HT1080 (cell line): ENCODE data around the genes RIT1, RXFP4, UBQLN4 and SMG5.

DNA sequence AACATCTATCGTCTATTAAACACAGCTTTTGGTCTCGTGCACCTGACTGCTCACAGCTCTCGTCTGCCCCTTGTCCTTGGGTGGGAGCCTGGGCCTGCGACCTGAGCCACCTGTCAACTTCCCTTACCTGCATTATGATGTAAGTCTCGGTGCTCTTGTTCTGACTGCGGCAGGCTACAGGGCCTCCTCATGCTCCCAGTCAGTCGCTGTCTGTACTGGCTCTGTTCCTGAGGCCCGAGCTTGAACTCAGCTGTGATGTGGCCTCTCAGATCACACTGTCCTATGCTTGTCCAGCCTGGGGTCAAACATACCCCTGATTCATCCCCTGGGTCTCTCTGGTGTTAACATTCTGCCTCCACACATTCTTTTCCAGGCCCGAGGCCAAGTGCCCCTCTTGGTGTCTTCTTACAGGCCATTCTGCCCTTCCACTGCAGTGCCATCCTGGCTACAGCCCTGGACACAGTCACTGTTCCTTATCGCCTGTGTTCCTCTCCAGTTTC, 59.1 kb downstream of the DAP3 start:
RAMPAGE:
- cytosol, long total RNA, result no peak
- long total RNA, result no peak
- nucleus, long total RNA, result no peak

DNA sequence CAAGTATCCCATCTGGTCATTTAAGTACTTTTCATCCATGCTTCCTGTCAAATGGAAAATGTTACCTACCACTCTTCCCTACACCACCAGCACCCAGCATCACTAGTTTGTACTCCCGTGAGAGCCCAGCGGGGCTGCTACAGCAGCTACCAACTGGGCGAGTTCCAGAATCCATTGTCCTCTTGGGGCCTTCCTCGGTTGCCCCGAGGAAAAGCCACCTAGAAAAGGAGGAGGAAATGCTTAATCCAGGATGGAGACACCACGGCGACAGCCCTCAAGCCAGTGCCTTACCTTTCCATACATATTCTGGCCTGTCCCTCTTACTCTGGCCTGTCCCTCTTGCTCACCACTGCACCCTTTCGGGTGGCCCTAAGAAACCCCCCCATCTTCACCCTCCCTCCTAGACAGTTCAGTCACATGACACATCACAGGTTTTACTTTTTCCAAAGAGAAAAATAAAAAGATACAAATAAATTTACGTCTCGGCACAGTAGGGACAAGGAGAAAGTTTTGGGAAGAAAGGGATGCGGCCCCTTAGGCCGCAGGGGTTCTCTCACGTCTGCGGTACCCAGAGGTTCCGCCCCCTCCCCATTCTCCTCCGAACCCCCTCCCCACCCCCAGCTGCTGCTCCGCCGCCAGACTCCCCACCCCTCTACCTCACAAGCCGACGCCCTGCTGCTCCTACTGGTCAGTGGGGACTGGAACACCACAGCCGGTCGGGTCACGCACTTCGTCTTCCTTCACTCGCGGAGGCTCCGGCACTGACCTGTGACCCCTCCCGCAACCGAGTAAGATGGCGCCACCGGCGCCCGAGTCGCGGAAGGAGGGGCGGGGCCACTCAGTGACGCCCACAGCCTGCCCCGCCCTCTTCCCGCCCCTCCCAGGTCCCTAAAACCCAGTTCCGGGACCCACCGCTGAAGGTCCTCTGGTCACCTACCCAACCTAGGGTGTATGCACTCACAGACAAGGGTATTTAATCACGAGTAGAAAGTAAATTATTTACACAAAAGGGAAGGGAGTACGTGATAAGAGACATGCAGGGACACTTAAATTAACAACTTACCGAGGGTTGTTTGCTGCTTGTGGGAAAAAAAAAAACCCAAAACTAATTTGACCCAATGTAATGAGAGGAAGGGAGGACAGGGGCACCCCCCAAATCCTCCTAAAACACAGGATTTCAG, at the start of gene RIT1:
RIT1 (minus strand) TSS at position 763 of the 1,181 bp plus-strand sequence.
RAMPAGE:
- cytosol, long total RNA, result no peak
- long total RNA, result start-site peak on the minus strand centred at position 779 of the sequence, 33 bp wide, 69 reads
- nucleus, long total RNA, result no peak

RAMPAGE:
- cytosol, long total RNA, result no peak
- long total RNA, result no peak
- nucleus, long total RNA, result no peak
These were observed 455 bp downstream of the KHDC4 start for GRCh38 chr1:155933592-155934323.

DNA sequence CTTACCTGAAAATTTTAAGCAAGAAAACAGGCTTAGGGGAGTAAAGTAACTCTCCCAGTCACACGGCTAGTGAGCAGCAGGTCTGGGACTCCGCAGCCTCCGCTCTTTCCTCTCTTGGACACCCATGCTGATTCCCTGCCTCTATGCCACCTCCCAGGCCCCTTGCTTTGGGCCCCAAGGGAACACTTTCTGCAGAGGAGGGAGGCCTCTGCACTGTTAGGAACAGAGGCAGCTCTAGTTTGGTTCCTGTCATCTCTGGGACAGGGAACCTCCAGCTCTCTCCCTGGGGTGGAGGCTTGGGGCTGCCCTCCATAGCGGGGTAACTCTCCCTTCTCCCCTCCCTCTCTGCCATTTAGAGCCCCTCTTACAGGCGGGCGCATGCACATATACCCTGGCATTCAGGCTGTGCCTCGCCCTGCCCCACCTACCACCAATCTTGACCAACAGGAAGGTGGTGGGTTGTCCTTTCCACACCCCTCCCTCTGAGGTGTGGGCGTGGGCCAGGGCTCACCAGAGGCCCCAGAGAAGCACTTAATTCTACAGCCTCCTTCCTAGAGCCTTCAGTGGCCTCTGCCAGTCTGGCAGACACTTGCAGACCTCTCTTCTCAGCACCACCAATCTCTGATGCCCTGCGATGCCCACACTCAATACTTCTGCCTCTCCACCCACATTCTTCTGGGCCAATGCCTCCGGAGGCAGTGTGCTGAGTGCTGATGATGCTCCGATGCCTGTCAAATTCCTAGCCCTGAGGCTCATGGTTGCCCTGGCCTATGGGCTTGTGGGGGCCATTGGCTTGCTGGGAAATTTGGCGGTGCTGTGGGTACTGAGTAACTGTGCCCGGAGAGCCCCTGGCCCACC, at the start of gene RXFP4:
RXFP4 (plus strand) TSS at position 563 of the 858 bp plus-strand sequence.
RAMPAGE:
- cytosol, long total RNA, result no peak
- long total RNA, result no peak
- nucleus, long total RNA, result no peak

GRCh38 chr1:155968515-155968879, 9.8 kb downstream of the ARHGEF2 start:
RAMPAGE:
- cytosol, long total RNA, result no peak
- long total RNA, result no peak
- nucleus, long total RNA, result no peak

DNA sequence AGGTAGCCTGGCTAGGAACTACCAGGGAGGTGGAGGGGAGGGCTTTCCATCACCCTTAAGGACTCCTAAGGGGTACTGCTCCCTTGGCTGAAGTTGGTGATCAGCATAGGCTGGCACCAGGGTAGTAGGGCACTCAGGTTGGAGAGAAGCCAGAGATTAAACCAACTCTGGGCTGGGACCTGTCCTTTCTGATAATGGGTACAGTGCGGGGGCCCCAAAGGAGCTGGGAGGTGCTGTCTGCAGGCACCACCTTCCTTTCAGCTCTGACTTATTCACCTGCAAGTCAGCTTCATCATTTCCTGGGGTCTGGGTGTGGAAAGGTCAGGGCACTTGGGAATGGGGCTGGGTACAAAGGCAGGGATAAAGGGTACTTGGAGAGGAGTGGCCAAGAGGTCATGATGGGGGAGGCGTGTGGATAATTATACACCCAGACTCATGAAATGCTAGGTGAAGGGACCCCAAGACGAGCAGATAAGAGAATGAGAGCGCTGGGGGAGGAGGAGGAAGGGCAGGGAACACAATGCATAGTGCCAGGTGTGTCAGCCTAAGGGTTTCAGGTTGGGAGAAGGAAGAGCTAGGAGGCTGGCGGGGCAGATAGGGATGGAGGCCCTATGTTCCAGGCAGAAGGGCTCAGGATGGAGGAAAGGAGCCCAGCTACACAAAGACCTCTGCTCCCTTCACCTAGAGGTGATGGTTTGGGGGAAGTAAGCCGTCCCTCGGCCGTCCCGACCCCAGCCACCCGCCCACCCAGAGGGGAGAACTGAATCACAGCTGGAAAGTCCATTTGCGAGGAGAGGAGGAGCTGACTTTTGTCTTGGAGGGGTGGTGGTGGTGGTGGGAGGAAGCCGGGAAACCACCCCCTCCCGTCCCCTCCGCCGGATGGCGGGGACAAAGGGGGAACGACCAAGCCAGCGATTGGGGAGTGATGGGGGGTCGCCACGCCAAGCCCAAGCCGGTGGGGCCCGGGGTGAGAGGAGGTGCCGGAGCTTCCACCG, 1.0 kb downstream of the ARHGEF2 start:
RAMPAGE:
- cytosol, long total RNA, result no peak
- long total RNA, result no peak
- nucleus, long total RNA, result no peak

RAMPAGE:
- cytosol, long total RNA, result no peak
- long total RNA, result no peak
- nucleus, long total RNA, result no peak
These were observed 8.9 kb downstream of the SSR2 start for GRCh38 chr1:156011869-156012219.

RAMPAGE:
- cytosol, long total RNA, result no peak
- long total RNA, result no peak
- nucleus, long total RNA, result no peak
These were observed 838 bp downstream of the UBQLN4 start for GRCh38 chr1:156052758-156053161.

GRCh38 chr1:156053233-156054007, at the start of gene UBQLN4:
TSS of gene UBQLN4 (minus strand) at chr1:156053798.
RAMPAGE:
- cytosol, long total RNA, result no peak
- long total RNA, result no peak
- nucleus, long total RNA, result no peak

GRCh38 chr1:156096966-156097580, 14.8 kb upstream of the MEX3A start:
RAMPAGE:
- cytosol, long total RNA, result no peak
- long total RNA, result no peak
- nucleus, long total RNA, result no peak

DNA sequence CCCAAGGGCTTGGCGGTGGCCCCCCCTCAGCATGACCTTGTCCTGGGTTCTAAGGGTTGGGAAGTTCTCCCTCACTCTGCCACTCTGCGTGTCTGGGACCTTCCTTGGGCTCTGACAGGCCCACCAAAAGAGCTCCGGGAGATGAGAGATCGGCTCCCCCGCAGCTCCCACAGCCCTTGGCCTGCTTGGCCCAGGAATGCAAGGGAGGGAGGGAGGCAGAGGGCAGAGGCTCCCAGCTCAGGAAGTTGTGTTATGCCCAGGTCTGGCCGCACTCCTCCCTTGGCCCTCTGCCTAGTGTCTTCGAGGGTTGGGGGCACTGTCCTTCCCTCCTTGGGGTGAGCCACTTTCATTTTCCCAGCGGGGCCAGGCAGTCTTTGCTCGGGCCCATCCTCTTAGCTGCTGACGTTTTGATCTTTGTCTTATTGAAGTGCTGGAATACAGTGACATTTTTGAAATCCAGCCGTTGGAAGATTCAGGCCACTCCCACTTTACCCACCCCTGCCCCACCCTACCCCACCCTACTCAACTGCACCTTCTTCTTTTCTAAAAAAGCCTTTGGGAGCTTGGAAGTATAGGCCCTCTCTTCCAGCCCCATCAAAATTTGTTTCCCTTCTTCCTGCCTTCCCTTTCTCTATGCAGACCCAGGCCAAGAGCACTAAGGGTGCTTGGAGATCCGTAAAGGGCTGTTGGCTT, 1.5 kb downstream of the LMNA start:
RAMPAGE:
- cytosol, long total RNA, result no peak
- long total RNA, result no peak
- nucleus, long total RNA, result no peak

RAMPAGE:
- cytosol, long total RNA, result no peak
- long total RNA, result no peak
- nucleus, long total RNA, result no peak
These were observed 7.9 kb downstream of the LMNA start for GRCh38 chr1:156122458-156122846.

DNA sequence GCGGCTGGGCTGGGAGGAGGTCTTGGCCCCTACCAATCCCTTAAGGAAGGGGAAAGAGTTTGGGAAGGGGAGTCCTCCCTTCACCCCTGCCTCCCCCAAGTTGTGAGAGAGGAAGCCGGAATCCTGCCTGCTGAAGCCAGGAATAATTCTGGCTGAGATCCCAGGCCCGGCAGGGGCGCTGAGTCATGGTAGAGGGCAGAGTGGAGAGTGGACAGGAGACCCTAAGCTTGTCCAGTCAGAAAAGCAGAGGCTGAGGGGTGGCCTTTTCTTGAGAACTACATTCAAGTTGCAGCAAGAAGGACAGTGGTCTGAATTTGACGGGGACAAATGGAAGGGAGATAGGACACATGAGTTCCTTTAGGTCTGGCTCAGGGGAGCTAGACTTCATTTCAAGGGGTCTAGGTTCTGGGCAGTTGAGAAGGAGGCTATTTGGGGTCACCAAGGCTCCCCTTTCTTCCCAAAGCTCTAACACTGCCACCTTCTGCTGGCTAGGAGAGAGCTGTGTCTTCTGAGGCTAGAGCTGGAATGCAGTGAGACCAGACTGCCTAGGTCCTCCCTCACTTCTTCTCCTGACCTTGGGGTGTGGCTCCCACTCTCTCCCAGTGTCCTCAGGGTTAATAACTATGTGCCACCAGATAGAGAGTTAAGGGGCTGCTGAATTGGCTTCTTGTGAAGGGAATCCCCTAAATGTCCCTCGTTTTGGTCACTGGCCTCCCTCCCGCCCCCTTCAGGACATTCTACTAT, 8.5 kb downstream of the LMNA start:
RAMPAGE:
- cytosol, long total RNA, result no peak
- long total RNA, result no peak
- nucleus, long total RNA, result no peak

RAMPAGE:
- cytosol, long total RNA, result no peak
- long total RNA, result no peak
- nucleus, long total RNA, result no peak
These were observed 14.9 kb downstream of the LMNA start for GRCh38 chr1:156129459-156129693.

RAMPAGE:
- cytosol, long total RNA, result no peak
- long total RNA, result no peak
- nucleus, long total RNA, result no peak
These were observed 16.0 kb downstream of the LMNA start for GRCh38 chr1:156130539-156130965.

GRCh38 chr1:156160694-156161933, 7.7 kb downstream of the SEMA4A start:
RAMPAGE:
- cytosol, long total RNA, result no peak
- long total RNA, result no peak
- nucleus, long total RNA, result no peak

DNA sequence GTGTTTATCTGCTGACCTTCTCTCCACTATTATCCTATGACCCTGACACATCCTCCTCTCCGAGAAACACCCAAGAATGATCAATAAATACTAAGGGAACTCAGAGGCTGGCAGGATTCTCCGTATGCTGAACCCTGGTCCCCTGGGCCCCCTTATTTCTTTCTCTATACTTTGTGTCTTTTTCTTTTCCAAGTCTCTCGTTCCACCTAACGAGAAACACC, 11.8 kb upstream of the SLC25A44 start:
RAMPAGE:
- cytosol, long total RNA, result no peak
- long total RNA, result no peak
- nucleus, long total RNA, result no peak

DNA sequence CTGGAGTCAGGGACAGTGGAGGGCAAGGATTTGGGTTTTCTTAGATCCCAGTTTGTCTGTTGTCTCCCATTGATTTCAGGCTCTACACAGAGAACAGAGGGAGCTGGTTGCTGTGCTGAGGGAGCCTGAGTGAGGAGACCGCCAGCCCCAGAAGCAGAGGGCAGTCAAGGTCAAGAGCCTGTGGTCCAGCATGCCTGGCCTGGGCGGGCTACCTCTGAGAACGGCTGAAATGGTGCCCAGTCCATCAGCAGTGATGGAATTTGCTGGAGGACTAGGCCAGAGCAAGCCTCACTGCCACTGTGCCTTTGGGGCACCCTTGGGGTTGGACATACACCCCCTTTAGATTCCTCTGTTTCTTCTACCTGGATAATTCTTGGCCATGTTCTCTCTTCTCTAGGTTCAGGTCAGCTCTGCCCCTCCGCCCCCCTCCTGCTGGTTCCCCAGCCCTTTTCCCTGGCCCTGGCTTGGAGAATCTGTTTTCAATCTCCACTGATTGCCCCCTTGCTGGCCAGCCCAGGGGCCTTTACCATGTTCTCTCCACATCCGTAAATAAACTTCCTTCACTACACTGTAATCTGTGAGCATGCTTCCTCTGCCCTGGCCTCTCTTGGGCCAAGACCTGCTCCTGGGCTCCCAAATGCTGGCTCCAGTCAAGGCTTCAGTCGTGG, 2.4 kb upstream of the BGLAP start:
RAMPAGE:
- cytosol, long total RNA, result no peak
- long total RNA, result no peak
- nucleus, long total RNA, result no peak

DNA sequence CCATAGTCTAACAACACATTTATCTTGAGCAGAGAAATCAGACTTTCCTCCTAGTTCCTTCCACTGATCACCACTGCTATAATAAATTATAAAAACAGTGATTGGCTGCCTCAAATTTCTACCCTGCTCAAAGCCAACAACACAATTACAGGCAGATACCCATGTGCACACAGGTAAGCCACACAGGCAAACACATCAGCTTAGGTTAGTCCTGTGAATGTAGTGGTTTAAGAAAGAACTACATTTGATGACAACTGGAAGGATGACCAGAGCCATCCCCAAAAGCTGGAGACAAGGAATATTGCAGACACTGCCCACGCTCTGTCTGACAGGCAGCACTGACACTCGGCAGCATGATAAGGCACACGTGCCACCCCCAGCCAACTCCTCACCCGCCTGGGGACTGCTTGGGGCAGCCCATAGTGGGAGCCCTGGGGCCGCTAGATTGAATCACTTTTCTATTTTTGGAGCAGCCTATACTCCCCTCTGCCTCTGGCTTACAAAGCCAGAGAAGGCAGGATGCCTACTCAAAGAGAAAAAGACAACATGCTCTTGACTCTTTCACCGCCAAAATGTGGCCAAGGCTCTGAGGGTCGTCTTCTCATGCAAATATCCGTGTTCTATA, 1.5 kb downstream of the SMG5 start:
RAMPAGE:
- cytosol, long total RNA, result no peak
- long total RNA, result no peak
- nucleus, long total RNA, result no peak

DNA sequence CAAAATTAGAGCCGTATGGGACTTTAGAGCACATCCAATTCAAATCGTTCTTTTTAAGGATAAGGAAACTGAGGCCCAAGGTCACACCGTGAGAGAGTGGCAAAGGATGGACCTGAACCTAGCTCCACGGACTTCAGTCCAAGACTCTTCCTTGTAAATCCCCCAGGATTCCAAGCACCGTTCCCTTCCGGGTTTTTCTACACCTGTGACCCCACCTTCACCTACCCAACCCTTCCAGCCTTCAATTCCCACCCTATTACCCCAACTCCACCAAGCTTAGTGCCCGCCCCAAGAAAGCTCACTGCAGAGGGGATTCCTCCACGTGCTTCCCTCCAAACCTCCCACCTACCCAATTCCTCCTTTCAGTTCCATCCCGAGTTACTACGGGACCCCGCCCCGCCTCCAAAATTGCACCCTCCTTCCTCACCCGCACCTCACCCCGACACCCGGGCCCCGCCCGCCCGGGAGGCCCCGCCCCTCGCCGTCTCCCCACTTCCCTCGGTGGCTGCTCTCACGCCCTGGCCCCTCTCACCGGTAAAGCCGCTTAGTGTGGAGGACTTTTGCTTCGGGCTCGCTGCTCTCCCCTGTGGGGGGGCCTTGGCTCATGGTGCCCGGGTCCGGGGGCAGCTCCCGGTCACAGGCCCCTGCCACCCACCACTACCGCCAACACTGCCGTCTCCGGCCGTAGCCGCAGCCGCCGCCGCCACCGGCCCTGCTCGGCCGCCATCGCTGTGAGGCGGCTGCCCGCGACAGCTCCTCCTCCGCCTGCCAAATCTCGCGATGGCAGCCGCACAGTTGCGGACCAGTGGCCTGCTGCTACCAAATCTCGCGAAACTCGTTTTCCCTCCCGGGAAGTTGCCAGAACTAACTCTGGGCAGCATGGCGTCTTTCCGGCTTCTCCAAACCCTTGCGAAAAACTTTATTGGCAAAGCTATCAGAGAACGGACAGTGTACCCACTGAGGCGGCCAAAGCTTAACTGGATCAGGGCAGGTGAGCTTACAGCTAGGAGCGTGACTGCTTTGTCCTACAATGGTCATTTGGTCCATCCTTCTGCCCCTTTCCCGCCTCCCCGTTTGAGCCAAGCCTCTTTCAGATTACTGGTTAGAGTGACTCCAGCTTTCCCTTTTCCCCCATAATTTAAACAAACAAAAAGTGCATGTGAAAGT, at the start of gene SMG5:
SMG5 (minus strand) TSS at position 751 of the 1,167 bp plus-strand sequence.
RAMPAGE:
- cytosol, long total RNA, result no peak
- long total RNA, result start-site peak on the minus strand centred at position 731 of the sequence, 6 bp wide, 98 reads; start-site peak on the plus strand centred at position 854 of the sequence, 9 bp wide, 7 reads
- nucleus, long total RNA, result start-site peak on the minus strand centred at position 732 of the sequence, 14 bp wide, 79 and 64 reads in 2 replicates